AG04450 (cell line): ENCODE measurements around a stretch of chr1.

- CAGE, long polyA plus RNA = no peak
- RRBS = no CpG with 5 or more reads among the region's 17 CpGs
These were observed 113.3 kb downstream of the TLR5 start for GRCh38 chr1:223029533-223030309.

GRCh38 chr1:223400788-223401714 is 7.8 kb downstream of the CCDC185 start:
- CAGE, long polyA plus RNA = no peak
- RRBS = no CpG with 5 or more reads among the region's 36 CpGs

DNA sequence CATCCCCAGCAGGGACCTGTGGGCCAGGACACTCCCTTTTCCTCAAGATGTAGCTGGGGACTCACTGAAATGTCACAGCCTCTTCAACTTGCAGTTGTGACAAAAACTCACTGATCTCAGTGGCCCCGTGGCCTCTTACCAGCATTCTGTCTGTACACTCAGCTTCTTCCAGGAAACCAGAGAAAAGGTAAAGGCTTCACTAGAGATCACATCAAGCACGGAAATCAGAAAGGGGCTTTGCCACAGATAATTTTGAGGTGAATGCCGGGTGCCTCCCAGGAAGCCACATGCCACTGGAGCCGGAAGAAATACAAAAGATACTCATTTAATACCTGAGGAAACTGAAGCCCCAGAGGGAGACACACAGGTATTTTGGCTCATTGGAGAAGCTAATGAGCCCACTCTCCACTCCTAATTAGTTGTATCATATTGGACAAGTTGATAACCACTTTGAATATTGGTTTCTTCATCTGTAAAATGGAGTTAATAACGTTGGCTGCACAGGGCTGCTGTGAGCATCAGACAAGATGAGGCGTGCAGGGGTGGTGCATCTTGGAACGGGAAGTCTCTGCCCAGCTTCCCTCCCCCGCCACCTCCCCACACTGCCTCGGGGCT is 122.4 kb downstream of the CCDC185 start:
- CAGE, long polyA plus RNA = no peak
- RRBS = no CpG with 5 or more reads among the region's 9 CpGs

- CAGE, long polyA plus RNA = no peak
- RRBS = no CpG with 5 or more reads among the region's 7 CpGs
These were observed 120.7 kb downstream of the CAPN8 start for GRCh38 chr1:223544685-223545404.

GRCh38 chr1:223639360-223639565 is 26.2 kb downstream of the CAPN8 start:
- CAGE, long polyA plus RNA = no peak
- RRBS = no CpG with 5 or more reads among the region's 1 CpG

GRCh38 chr1:223652277-223653154 is 13.0 kb downstream of the CAPN8 start:
- CAGE, long polyA plus RNA = no peak
- RRBS = no CpG with 5 or more reads among the region's 17 CpGs

- CAGE, long polyA plus RNA = no peak
- RRBS = no CpG with 5 or more reads among the region's 6 CpGs
These were observed 1.3 kb downstream of the CAPN8 start for GRCh38 chr1:223664107-223664657.

DNA sequence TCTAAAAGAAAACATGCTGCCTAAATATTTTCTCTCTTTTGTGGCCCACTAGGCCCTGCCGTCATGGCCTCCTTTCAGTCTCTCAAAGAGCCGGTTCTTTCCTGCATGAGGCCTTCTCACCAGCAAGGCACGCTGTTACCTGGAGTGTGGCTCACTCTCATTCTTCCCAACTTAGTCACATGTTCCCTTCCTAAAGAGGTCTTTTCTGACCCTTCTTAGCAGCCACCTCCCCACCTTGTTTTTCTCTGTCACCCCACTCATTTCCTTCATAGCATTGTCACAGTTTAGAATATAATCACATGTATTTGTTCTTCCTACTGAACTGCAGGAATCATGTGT is 1.5 kb downstream of the CAPN2 start:
- CAGE, long polyA plus RNA = no peak
- RRBS = no CpG with 5 or more reads among the region's 3 CpGs

DNA sequence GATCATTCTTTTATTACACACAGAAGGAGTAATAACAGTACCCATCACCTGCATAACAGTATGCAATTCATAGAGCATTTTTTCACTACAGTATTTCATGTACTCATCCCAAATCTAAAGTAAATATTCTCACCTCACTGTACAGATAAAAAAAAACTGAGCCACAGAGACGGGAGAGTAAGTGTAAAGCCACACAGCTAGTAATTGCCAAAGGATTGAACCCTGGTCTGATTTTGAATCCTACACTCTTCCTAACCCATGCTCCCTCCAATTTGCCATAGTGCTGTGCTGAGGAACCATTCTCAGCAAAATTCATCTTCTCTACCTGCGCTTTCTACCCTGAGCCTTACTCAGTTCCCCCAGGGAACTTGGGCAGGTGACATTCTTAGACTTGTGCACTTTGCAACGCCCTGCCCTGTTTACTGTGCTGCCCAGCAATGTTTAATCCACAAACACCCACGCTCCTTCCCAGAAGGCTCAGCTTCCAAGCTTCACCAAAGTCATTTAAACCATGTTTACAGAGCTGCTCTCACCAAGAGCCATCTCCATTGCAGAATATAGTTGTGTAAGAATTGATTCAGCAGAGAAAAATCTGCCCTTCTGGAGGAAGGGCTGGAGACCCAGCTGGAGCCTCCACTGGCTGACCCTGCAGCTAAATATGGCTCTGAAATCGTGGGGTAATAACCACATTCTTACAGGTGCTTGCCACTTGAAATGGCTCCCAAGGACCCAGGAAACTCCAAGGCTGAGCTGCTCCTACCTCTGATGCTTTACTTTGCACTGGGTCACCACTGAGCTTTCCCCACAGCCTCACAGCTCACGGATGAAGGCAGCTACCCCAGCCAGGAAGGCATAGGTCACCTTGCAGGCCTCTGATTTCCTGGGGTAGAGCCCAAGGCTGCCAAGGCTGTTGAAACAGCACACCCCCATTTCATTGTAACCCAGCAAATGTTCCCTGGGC is 8.6 kb downstream of the CAPN2 start:
- CAGE, long polyA plus RNA = no peak
- RRBS = no CpG with 5 or more reads among the region's 6 CpGs

GRCh38 chr1:223738318-223739218 is 26.2 kb downstream of the CAPN2 start:
- CAGE, long polyA plus RNA = no peak
- RRBS = no CpG with 5 or more reads among the region's 13 CpGs

DNA sequence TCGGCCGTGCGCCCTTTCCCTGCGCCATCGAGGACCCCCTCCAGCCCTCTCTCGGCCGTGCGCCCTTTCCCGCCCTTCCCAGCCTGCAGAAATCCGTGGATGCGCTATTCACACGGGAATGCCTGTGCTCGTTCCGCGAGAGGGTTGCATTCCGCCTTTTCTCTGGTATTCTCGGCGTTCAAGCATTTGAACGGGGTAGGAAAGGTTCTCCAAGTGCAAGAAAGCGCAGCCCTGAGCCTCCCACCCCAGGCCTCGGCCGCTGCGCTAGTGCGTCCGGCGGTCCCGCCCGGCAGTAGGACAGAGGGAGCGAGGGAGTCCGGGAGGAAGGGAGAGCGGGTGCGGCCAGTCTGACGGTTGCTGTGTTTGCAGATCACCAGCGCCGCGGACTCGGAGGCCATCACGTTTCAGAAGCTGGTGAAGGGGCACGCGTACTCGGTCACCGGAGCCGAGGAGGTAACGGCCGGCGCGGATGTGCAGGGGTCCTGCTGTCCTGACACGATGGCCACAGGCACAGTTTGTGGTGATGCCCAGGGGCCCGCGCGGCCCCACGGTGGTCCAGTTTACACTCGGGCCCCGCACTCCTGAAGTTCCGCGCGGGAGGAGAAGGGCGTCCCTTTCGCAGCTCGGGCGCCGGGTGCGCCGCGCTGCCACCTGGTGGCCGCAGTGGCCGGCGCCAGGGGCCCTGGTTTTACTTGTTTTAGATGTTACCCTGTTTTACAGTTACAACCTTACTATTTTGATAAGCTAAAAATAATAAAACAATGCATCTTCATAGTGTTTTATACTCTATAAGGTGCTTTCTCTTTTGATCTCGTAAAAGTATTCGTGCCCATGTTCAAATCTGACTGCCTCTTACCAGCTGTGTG is 36.6 kb downstream of the CAPN2 start:
- CAGE, long polyA plus RNA = no peak
- RRBS = 1% methylated on average over 6 of the region's 70 CpGs

- CAGE, long polyA plus RNA = no peak
- RRBS = no CpG with 5 or more reads among the region's 8 CpGs
These were observed 49.7 kb downstream of the CAPN2 start for GRCh38 chr1:223762035-223762439.

DNA sequence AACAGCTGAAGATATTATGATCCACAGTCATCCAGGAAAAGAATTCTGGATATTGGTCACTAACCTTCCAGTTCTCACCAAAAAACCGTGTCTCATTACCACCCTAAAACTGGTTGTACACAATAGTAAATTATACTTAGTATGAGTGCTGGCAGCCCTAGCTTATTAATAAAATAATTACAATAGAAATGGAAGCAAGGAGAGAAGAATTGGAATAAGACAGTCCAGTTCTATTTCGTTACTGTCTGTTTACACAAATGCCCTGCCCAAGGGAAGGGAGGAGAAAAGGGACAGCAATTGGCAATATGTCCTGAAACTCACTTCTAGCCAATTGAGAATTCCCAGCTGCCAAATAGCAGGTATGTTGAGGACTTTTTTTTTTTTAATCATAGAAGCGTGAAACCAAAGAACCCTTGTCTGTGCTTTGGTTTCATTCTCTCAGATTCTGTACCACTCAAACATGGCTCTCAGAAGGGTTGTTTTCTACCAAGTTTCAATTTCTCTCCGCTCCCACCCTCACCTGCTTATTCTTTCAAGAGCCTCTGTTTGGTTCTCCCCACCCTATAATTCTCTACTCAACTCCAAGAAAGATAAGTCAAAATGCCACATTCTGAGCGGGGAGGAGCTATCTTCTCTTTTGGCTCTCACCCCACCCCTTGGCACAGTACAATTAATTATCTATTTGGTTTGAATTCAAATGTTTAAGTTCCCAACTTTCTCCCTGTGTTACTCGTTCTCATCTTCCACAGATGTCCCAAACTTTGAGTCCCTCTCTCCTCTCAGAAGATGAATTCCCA is 3.6 kb upstream of the TP53BP2 start:
- CAGE, long polyA plus RNA = no peak
- RRBS = no CpG with 5 or more reads among the region's 6 CpGs

DNA sequence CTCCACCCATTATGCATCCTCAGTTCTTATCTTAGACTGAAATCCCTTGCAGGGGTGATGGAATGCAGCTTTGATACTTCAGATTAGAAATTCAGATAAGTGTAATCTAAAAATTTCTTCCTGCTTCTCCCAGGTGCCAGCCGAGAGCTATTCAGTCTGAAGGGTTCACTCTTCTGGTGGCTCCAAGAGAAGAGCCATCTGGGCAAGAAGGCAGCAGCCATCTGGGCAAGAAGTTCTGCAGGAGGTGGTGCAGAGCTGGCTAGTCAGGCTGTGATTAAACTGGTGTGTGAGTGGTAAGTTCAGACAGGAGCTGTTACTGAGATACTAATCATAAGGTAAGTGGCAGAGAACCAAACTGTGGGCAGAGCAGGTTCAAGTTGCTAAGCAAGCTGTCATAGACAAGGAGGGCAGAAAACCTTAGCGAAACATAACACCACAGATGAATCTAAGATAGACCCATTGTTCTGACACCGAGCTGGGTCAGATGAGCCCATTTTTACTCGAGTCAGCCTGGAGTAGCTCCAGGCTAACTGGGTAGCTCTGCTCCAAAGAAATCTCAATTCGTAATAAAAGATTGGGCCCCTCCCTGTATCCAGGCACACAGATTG is 14.4 kb upstream of the TP53BP2 start:
- CAGE, long polyA plus RNA = no peak
- RRBS = no CpG with 5 or more reads among the region's 5 CpGs

- CAGE, long polyA plus RNA = no peak
These were observed 30.0 kb downstream of the CNIH4 start for GRCh38 chr1:224386639-224387160.

GRCh38 chr1:224431377-224431854 is 3.2 kb downstream of the WDR26 start:
- CAGE, long polyA plus RNA = no peak
- RRBS = no CpG with 5 or more reads among the region's 4 CpGs

GRCh38 chr1:224564325-224564777 is 51.8 kb upstream of the CNIH3 start:
- CAGE, long polyA plus RNA = no peak
- RRBS = no CpG with 5 or more reads among the region's 4 CpGs

GRCh38 chr1:225405416-225406319 is 22.2 kb downstream of the LBR start:
- CAGE, long polyA plus RNA = no peak
- RRBS = no CpG with 5 or more reads among the region's 8 CpGs

DNA sequence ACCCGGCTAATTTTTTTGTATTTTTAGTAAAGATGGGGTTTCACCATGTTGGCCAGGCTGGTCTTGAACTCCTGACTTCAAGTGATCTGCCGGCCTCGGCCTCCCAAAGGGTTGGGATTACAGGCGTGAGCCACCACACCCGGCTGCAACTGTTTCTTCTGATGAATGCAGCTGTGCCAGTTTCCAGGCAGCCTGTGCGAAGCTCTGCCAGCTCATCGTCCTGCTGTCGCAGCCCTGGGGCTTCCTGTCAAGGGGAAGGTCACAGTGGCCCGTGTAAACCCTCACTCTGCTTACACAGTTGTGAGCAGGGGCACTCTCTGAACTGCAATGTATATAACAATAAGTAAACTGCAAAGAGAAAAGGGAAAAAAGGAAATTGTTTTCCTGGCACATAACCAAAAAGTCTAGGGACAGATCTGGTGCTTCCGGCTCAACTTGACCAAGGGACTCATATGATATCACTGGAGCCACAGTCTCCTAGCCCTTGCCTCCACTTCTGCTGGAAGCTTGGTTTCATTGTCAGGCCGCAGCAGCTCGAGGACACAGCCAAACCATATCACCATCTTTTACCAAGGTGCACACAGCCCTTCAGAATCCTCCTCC is 22.7 kb upstream of the LBR start:
- CAGE, long polyA plus RNA = no peak
- RRBS = no CpG with 5 or more reads among the region's 12 CpGs

DNA sequence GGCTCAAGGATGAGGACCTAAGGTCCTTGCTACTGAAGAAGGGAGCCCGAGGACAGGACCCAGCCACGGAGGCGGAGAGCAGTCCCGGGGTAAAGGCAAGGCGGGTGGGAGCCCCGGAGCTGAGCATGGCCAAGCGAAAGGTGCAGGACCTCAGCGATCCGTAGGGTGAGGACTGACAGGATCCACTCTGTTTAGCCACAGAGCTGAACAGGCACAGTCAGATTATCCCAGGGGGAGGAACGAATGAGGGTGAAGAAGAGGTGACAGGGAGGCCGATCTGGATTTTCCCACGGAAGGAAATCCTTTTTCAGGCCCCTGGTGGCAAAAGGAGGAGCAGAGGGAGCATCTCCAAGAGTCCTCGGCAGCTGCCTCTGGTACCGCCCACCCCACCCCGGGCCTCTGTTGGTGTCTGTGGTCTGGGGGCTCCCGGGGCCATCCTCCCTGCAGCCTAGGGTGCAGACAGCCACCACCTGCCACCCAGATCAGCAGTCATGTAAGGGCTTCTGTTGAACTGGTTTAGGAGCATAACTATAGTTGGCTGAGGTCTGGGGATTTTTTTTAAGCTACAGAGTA is 32.3 kb upstream of the LBR start:
- CAGE, long polyA plus RNA = no peak
- RRBS = no CpG with 5 or more reads among the region's 16 CpGs